ENCODE measurements around the gene PTPRN2.

DNA sequence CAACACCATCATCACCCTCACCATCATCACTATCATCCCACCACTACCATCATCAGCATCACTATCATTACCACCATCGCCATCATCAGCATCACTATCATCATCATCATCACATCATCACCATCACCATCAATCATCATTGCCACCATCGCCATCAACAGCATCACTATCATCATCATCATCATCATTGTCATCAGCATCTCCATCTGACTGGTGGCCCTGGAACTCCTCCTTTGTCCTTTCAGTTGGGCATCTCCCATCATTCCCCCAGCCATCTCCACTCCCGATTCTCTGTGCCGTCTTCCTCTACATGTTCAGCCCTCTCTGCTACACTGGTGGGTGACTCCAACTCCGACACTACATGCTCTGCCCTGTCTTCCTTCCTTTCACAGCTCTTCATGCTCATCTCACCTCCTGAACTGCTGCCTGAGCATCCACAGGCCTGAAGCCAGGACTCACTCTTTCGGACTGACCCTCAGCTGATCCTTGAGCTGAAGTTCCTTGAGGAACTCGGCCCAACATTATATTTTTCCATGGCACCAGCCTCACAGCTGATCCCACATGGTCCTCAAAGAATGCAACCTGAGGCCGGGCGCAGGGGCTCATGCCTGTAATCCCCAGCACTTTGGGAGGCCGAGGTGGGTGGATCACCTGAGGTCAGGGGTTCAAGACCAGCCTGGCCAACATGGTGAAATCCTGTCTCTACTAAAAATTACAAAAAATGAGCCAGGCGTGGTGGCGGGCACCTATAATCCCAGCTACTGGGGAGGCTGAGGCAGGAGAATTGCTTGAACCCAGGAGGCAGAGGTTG, 538.4 kb downstream of the PTPRN2 start:
- PRO-cap, result no peak

- PRO-cap, result no peak
Observed at GRCh38 chr7:158072013-158072869, 515.4 kb downstream of the PTPRN2 start.

- PRO-cap, result no peak
Observed at GRCh38 chr7:158396970-158397781, 190.4 kb downstream of the PTPRN2 start.

DNA sequence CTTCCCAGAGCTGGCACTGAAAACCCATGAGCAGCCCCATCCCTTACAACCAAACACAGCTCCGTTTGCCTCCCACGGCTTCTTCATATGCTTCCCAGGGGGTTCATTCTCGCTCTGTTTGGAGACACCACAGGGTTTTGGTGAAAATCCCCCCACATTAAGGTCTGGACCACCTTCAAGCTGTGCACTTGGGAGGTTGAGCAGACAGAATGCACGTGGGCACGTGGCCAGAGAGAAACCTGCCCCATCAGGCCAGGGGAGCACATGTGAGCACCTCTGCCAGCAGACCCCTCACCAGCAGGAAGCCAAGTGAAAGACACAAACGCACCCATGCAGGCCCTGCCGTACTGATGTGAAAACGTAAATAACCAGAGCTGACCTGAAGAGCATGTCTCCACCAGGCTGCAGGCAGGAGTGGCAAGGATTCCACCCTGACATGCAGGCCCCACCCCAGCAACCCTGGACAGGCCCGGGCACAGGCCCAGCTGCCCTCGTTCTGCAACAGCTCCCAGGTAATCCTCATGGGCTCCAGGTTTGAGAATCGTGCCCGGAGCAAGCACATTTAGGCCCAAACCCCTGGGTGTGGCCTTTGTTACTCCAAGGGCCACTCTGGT, 184.6 kb downstream of the PTPRN2 start:
- PRO-cap, result no peak

DNA sequence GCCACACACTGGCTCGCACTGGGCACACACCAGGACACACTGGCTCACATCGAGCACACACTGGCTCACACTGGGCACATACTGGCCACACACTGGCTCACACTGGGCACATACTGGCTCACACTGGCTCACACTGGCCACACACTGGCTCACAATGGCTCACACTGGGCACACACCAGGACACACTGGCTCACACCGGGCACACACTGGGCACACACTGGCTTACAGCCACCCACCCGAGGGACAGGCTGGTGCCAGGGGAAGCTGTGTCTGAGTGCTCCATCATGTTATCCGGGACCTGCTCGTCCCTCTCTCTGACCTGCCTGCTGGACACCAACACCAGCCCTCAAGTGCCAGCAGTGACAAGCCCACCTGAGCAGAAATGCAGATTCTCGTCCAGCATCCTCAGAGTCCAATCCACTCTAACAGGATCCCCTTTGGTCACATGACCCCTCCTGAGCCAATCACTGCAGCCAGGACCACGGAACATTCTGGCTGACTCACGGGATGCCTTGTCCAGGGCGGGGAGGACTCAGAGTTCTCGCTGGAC, 155.9 kb downstream of the PTPRN2 start:
- PRO-cap, result bidirectional peak, plus-strand start outside the sequence, minus-strand start at position 424 of the sequence

GRCh38 chr7:158432525-158433649, 154.7 kb downstream of the PTPRN2 start:
- PRO-cap, result unidirectional peak, plus-strand start at chr7:158432856; bidirectional peak, plus-strand start at chr7:158433357, minus-strand start at chr7:158433025

GRCh38 chr7:158587460-158588603, at the start of gene PTPRN2:
TSS of gene PTPRN2 (minus strand) at chr7:158587823.
- PRO-cap, result bidirectional peak, plus-strand start at chr7:158587962, minus-strand start at chr7:158587790

GRCh38 chr7:158735332-158735729, 30.7 kb upstream of the NCAPG2 start:
- PRO-cap, result no peak

DNA sequence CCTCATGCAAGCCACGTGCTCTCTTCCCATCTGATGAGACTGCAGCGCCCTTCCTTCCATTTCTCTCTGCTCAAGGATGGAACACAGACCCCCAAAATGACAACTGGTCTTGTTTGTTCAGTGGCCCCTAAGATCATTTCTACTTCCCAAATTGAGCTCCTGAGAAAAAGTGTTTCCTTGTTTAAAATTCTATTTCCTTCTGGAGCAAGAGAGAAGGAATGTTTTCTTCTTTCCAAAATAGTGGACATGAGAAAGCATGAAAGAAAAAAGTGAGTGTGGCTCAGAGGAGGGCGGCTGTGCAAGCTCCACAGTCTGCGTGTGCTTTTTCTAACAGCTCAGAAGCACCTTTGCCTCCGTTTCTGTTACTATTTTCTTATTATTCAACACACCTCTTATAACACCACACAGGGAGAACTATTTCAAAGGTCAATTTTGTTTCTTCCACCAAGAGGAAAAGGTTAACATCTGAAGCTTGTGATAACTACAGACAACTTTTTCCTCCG, 35.9 kb upstream of the NCAPG2 start:
- PRO-cap, result no peak

DNA sequence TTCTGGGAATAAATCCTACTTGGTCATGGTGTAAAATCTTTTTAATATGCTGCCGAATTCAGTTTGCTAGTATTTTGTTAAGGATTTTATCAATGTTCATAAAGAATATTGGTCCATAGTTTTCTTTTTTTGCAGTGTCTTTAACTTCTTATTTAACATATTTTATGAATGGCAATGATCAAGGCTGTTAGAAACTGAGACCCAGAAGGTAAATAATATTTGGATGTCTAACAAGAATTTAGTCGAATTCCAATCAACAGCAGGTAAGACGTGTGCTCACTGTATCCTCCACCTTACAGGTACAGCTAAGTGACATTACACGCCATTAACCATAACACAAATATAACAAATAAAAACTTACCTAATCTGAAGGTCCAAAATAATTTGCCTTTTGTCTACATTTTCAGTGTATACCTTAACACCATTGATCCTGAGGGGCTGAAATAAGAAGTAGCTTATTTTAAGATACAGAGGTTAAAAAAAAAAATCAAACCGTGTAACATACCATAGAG, 36.0 kb downstream of the ESYT2 start:
- PRO-cap, result no peak

- PRO-cap, result unidirectional peak, plus-strand start at chr7:158828027; bidirectional peak, plus-strand start at chr7:158828322, minus-strand start at chr7:158828226
Observed at GRCh38 chr7:158827909-158828553, 1.3 kb downstream of the ESYT2 start.

DNA sequence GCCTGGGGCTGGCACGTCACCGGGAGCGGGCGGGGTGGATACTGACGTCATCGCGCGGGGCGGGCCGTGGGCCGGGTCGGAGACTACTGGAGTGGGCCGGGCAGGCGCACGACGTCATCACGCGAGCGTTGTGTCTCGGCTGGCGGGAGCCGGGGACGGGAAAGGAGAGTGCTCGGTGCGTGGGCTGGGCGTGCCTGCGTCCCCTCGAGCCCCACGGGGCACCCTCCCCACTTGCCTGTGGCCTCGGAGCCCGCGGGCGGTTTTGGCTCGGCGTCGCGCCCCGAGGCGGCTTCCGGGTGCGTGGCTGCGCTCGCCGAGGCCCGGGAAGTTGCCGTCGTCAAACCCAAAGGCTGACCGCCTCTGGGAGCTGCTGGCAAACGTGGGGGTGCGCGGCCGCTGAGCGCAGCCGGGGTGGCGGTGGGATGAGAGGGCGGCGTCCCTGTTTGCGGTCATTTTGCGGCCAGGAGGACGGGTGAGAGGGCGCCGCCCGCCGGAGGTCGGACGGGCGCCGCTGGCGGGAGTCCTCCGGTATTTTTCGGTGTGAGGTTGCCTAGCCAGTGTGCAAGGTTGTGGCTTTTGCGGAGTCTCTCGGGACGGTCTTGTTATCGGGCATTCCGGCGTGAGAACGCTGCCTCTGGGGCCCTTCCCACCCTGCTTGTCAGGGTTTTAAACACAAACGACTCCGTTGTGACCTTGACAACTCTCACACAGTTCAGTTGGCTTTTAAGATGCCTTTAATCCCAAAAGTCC, 452 bp upstream of the ESYT2 start:
- PRO-cap, result bidirectional peak, plus-strand start at position 161 of the sequence, minus-strand start outside the sequence

GRCh38 chr7:158861134-158861779, 4.9 kb downstream of the DYNC2I1 start:
- PRO-cap, result no peak

GRCh38 chr7:158863328-158863871, 7.0 kb downstream of the DYNC2I1 start:
- PRO-cap, result unidirectional peak, plus-strand start at chr7:158863401; bidirectional peak, plus-strand start at chr7:158863768, minus-strand start at chr7:158863583

DNA sequence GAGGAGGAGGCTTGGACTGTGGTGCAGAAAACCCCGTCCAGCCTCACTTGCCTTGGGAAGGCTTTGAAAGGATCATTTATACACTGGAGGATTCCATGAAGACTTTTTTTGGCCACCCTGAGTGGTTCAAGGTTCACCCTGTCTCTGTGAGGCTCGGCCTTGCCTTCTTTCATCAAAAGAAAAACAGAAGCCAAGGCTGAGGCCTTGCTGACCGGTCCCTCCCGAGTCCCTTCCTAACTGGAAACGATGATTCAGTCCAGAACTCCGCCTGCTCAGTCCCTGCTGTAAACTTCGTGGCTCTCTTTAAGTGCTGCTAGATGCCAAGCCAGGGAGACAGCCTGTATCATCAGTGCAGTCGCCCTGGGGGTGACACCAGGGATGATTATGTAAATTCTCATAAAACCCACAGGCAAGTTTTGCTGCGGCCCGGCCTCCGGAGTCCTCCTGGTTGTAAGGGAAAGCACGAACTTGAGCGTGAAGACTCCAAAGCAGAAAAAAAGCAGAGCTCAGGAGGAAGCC, 123.2 kb downstream of the DYNC2I1 start:
- PRO-cap, result bidirectional peak, plus-strand start at position 323 of the sequence, minus-strand start at position 235 of the sequence

- PRO-cap, result no peak
Observed at GRCh38 chr7:159005496-159006257, 139.0 kb downstream of the VIPR2 start.

DNA sequence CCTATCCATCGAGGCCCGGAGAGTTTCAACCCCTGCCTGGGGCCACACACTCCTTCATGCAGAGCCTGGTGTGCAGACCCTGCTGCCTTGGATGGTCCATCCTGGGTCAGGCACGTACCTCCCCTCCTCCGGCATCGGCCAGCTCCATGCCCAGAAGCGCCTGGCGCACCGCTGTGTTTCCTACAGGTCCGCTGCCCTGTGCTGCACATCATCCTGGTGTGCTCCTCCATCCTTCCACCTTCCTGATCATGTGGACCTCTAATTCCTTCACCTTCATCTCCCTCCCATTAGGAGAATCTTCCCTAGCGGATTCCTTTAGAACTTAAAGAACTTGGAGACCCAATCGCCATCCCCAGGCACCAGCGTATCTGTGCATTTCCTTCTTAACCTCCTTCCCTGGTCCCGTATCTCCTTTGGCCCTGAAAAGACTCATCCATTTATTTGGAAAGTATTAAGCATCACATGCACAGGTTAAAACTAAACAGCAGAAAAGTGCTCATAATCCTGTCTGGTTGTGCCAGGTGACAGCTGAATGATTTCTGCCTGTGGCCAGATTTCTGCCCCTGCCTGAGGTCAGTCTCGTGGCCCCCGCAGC, 48.4 kb downstream of the VIPR2 start:
- PRO-cap, result no peak

DNA sequence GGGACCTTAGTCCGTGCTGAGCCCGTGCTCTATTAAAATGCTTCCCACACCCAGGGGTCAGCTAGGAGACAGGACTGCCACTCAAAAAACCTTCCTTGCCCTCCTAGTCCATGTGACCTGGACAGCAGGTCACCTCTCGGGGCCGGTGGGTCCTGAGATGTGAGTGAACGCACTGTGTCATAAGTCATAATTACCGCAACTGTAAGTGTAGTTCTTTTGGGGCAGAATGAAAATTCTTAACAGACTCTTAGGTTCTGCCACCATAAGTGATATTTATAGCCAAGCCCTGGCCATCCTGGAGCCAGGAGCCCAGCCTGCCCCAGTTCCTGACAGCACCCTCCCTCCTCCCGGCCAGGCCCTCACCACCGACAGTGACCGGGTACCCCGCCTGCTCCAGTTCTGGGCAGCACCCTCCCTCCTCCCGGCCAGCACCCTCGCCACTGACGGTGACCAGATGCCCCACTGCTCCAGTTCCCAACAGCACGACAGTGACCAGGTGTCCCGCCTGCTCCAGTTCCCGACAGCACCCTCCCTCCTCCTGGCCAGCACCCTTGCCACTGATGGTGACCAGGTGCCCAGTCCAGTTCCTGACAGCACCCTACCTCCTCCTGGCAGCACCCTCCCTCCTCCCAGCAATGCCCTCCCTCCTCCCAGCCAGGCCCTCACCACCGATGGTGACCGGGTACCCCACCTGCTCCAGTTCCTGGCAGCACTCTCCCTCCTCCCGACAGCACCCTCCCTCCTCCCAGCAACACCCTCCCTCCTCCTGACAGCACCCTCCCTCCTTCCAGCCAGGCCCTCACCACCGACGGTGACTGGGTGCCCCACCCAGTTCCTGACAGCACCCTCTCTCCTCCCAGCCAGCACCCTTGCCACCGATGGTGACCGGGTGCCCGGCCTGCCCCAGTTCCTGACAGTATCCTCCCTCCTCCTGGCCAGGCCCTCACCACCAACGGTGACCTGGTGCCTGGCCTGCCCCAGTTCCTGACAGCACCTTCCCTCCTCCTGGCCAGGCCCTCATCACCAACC, 40.4 kb downstream of the VIPR2 start:
- PRO-cap, result no peak

- PRO-cap, result unidirectional peak, plus-strand start at chr7:159141949
Observed at GRCh38 chr7:159141513-159142145, 3.0 kb downstream of the VIPR2 start.

DNA sequence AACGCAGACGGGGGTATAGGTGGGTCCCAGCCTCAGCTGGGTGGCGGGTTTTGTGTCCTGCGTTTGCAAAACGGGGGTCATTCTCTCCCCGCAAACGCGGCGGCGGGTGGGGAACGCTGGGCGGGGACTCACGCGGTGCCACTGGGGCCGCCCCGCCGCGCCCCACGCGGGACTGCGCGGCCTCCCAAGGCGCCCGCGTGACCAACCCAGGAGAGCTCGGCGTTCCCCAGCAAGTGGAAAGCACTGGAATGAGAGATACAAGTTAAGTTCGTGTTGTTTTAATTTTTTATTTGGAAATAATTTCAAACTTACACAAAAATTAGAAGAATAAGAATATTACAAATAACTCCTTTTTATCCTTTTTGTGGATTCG, 898 bp upstream of the VIPR2 start:
- PRO-cap, result bidirectional peak, plus-strand start at position 209 of the sequence, minus-strand start at position 104 of the sequence